ENCODE data around the genes UBE3B, IFT81 and PPP1CC.

GRCh38 chr12:109461868-109462970 lies 14.9 kb downstream of the KCTD10 start:
- PRO-cap, result bidirectional peak, plus-strand start at chr12:109462678, minus-strand start at chr12:109462529

DNA sequence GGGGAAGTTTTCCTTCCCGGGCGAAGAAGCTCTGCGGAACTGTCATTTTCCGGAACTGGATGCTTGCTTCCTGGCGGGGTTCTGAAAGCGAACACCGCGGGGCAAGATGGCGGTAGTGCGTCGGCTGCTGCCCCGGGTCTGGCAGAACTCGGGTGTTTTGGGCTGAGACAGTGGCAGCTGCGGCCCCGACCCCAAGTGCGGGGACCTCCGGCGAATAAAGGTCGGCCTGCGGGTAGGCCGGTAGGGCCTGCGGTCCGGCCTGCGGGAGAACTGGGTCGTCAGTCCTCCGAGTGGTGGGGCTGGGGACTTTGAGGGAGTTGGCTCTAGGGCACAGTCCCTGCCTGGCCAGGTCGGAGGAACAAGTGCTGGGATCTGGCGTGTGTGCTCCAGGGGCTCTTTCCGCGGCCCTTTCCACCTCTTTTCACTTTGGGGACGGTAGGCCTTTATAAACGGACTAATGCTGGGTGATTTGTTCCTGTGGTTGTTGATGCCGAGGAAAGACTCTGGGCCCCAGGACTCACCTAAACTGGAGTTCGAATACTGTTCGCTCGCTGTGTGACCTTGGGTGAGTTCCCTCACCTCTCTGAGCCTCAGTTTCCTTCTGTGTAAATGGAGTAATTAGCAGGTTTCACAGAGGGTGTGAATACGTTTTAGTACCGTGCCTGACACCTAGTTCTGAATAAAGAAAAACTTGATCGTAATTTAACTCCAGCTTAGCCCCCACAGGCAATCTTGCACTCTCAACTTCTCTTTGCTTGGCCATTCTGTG lies at the start of gene UBE3B:
Gene UBE3B (plus strand): TSS at position 90 of the 769 bp plus-strand sequence.
- PRO-cap, result bidirectional peak, plus-strand start at position 90 of the sequence, minus-strand start outside the sequence

GRCh38 chr12:109579405-109580174 lies 6.0 kb downstream of the MVK start:
- PRO-cap, result no peak

DNA sequence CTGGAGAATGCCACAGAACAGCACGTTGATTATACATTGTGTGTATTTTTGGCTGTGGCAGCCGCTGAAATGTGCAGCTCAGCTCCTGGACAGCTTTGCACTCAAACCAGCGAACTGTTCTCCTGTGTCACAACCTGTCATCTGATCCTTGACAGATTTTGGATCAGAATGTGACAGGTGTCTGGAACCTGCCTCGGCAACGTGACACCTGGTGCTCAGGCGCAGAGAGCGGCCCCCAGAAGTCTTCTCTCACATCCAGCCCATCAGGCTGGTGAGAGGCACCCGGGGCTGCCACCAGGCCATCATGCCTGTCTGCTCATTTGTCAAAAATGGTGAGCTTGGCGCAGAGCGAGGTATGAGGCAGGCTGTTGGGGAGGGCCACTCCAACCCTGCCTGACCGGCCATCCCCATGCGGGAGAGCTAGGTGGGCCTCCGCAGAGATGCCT lies 19.4 kb downstream of the MVK start:
- PRO-cap, result no peak

GRCh38 chr12:109744346-109744761 lies 30.7 kb downstream of the FAM222A start:
- PRO-cap, result no peak

DNA sequence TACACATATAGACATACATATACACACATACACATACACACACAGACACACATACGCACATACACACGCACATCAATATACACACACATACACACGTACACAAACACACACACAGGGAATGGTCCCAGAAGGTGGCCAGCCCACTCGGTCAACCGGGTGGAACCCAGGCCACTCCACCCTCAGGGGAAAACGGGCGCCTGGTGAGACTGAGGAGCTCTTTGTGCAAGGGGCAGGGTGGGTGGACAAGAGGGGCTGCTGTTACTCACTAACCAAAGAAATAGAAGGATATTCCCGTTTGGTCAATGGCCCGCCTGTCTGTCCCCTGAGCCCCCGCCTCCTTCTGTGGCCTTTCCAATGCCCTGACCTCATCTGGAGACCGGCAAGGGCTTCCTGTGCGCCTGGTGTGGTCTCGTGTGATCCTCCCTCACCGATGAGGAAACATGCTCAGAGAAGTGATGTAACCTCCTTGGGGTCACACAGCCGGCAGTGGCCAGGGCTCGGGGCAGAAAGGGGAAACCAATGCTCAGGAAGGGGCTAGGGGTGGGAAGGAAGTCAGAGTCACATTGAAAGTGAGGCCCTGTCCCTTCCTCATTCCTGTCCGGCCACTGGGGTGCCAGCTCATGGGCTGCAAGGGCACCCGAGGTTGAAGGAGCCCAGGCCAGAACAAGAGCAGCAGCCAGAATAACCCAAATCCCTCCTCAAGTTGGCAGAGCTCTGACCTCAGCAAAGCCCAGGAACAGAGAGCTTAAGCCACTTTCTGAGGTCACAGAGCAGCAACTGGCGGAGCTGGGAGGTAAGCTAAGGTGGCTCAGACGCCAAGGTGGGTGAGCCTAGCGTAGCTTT lies 5.1 kb downstream of the TRPV4 start:
- PRO-cap, result no peak

DNA sequence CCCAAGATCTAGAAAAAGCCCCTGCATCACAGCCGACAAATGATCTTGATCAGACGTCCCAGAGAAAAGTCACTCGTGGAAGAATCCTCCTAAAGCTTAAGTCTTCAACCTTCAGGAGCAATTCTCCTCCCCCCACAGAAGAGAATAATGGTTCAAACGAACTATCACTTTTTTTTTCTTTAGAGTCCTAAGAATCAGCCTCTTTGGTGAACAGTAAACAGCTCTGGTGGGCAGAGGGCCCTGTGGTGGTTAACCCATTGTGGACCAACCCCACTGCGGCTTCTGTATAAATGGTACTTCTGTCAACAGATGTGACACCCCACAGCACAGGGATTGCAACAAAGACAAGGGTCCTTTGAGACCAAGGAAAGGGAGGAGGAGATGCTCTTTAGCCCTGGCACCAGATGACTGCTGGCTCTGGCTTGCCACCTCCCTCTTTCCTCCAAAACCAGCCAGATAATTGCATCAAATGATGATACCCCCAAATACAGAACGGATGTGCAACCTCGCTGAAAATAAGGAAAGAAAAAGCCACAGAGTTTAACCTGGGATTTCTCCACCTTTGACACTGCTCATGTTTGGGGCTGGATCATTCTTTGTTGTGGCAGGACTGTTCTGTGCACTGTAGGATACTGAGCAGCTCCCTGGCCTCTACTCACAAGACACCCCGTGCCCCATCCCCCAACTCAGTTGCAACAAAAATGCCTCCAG lies 2.4 kb downstream of the GLTP start:
- PRO-cap, result no peak

DNA sequence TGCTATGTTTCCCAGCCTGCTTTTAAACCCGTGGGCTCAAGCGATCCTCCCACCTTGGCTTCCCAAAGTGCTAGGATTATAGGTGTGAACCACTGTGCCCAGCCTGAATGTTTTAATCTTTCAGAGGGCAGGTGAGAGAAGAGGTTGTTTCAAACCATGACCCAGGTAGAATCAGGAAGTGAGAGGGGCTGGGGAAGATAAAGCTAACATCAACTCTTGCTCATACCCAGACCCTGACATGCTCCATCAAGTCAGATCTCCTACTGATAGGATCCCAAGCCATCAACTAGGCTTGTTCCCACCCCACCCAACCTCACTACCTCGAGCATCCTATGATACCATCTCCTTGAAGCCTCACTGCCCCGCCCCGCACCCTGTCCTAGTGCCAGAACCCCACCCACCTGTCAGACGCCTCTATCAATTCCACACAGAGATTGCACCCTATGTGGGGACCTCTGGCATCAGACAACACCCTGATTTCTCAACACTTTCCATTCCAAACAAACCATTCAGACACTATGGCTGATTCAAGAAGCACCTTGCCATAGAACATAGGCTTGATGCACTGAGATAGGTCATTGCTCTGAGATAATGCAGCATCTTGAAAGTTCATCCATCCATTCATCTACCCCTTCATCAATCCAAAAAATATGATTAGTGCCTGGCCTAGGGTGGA lies 3.0 kb upstream of the GLTP start:
- PRO-cap, result no peak

DNA sequence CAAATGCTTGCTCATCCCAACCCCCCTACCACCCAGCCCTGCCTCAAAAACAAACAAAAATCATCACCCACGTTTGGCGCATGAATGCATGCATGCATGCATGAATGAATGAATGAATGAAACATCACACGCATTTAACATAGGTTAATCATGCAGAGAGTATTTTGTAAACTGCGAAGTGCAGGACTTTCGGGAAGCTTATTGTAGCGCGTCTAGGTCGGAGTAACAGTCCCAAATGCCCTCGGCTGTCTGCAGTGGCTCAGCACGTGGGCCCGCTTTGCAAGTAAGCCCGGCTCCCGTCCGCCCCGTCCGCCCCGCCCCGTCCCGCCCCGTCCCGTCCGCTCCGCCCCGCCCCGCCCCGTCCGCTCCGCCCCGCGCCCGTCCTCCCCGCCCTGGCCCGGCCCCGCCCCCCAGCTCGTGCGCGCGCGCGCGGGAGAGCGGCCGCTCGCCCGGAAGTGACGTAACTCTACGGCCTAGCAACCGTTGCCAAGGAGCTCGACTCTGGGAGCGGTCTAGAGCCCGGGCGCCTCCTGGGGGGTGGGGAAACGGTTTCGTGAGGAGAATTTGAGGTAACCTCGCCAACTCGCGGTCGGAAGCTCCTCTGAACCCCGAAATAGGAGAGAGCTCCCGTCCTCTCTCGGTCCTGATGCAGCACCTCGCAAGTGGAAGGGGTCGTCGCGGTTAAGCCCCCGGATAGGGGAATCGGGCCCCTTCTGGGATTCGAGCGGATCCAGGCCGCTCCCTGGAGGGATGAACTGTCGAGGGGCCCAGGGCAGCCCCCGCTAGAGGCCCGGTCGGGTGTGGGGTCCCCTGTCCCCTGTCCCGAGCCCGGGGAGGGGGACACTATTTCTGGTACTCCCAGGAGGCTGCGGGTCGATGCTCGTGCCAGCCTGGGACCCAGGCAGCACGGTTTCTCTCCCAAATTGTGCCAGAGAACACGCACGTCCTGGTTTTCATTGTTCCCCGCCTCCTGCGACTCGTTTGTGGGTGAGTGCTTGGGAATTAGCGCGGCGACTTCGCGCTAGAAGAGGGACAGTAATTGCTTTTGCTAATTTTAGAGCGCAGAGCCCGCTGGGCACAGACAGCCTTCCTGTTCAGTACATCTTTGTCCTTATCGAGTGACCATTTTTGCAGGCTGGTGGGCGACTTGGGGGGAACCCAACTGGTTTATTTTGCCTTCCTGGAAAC lies at the start of gene IFT81:
Gene IFT81 (plus strand): TSS at position 483 of the 1,188 bp plus-strand sequence.
- PRO-cap, result bidirectional peak, plus-strand start at position 483 of the sequence, minus-strand start at position 251 of the sequence; bidirectional peak, plus-strand start at position 1,057 of the sequence, minus-strand start at position 985 of the sequence

DNA sequence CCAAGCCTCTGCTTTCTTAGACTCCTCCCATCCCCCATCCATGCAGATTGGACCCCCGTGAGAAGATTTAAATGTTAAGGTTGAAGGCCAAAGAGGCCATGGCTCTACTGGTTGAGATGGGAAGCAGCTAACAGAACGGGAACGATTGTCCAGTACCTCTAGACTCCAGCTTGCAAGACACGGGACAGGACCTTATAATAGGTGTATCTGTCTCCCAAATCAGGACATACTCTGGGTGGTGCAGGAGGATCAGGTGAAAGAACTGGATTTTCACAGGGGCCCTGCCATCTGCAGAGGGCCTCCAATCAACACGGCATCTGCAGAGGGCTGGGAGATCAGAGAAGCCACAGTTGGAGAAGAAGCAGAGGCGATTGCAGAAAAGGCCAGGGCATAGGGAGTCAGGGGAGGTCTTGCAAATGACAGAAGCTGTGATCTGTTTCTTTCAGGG lies 11.2 kb upstream of the ATP2A2 start:
- PRO-cap, result no peak

DNA sequence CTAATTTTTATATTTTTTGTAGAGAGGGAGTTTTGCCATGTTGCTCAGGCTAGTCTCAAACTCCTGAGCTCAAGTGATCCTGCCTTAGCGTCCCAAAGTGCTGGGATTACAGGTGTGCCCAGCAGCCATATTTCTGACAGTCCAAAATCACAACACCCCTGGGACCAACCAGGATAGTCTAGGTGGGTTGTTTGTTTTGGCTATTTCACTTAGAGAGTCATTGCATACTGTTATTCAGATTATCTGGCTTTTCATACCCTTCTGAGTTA lies 16.7 kb downstream of the ATP2A2 start:
- PRO-cap, result no peak

GRCh38 chr12:110339096-110339910 lies 58.3 kb downstream of the ATP2A2 start:
- PRO-cap, result no peak

- PRO-cap, result no peak
Measured at GRCh38 chr12:110661211-110662053, 27.5 kb downstream of the HVCN1 start.

DNA sequence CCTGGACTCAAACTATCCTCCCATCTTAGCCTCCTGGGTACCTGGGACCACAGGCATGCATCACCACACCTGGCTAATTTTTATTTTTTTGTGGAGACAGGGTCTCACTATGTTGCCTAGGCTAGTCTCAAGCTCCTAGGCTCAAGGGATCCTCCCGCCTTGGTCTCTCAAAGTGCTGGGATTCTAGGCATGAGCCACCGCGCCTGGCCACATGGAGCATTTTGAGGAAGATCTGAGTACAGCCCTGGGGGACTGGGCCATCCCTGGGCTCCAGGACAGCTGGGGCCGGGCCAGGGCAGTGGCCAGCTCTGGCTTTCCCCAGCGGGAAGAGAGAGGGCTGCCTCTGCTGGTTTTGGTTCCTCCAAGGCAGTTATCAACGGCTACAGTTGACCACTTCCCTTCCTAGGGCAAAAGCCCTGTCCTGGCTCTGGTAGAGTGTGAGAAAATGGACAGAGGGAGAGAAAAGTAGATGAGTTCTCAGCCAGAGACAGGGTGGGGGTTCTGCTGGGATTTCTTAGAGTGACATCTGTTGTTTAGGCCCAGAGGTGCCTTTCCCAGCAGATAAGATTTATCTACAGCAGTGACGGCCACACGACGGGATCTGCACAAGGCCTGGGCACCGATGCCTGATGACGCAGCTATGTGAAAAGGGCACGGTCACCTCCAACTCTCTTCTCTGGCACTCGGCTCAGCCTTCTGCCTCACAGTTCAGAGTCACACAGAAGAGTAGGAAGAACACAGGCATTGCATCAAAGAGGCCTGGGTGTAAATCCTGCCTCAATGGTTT lies 5.4 kb upstream of the HVCN1 start:
- PRO-cap, result bidirectional peak, plus-strand start at position 711 of the sequence, minus-strand start at position 631 of the sequence

DNA sequence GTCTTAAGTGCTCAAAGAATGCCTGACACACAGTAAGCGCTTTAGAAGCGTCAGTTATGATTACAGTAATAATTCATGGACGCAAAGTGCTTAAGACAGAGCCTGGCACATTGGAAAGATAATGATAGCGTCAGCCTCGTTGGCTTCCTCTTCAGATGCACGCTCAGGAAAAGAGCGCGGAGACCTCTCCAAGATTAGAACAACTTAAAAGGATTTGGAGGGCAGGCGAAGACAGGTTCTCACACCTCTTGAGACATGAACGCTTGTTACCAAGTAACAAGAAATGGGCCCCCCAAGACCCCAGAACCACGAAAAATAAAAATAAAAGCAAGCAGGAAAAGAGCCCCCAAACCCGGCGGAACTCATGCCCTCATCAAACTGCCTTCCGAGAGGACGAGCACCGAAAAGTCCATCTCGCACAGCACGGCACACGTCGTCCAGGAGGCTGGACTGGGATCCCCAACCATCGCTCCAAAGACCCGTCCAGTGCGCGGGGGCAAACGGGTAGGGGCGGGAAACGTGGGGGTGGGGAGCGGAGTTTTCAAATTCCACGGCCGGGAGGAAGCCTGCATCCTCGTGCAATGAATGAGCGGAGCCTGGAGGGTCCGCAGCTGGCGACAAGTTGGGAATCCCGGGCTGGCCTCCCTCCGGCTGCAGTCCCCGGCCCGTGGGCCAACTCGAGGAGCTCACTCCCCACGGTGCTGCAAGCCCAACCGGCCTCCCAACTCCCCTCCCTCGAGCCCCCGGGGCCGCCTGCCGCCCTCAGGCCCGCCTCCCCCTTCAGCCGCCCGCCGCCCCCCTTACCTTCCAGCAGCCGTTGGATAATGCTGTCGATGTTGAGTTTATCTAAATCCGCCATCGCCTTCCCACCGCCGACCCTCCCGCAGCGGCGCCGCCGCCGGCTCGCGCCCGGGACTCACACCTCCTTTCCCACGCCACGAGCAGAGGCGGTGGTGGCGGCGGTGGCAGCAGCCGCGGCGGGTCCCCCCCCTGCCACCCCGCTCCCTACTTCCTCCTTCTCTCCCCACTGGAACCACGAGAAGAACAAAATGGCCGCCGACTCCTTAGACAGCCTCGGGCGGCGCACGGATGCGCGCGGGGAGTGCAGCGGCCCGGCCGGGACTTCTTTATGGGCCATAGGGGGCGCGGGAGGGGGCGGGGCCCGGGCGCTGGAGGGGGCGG lies at the start of gene PPP1CC:
Gene PPP1CC (minus strand): TSS at position 1,043 of the 1,182 bp plus-strand sequence.
- PRO-cap, result bidirectional peak, plus-strand start outside the sequence, minus-strand start at position 1,040 of the sequence

DNA sequence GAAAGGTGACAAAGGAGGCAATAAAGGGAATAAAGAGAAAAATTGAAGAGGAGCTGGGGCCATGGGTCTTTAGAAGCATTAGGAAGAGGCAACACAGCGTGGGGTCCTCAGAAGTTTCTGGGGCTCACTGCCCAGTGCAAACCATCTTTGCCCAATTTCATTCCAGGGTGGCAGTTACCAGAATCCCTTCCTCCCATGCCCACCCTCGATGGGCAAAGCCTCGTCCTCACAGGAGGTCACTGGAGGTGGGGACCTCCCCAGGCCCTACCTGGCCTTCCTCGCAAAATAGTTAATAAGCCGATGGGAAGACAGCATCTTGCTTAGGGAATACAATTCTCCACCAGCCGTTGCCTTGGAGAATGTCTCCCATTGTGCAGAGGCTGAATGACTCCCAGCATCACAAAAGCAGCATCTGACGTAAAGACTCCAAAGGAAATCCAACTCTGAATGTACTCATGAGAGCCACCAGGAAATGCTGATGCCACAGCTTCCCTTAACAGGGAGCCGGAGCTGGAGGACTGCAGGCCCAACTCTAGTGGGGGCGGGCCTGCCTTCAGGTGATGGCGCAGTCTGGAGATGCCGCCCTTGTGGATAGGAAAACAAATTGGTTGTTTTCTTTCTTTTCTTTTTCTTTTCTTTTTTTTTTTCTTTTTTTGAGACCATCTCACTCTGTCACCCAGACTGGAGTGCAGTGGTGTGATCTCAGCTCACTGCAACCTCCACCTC lies 15.5 kb downstream of the CCDC63 start:
- PRO-cap, result no peak

- PRO-cap, result no peak
Measured at GRCh38 chr12:110913160-110913800, 7.1 kb downstream of the MYL2 start.

- PRO-cap, result no peak
Measured at GRCh38 chr12:110931364-110932004, 11.1 kb upstream of the MYL2 start.

GRCh38 chr12:110965411-110965963 lies 45.1 kb upstream of the MYL2 start:
- PRO-cap, result no peak

DNA sequence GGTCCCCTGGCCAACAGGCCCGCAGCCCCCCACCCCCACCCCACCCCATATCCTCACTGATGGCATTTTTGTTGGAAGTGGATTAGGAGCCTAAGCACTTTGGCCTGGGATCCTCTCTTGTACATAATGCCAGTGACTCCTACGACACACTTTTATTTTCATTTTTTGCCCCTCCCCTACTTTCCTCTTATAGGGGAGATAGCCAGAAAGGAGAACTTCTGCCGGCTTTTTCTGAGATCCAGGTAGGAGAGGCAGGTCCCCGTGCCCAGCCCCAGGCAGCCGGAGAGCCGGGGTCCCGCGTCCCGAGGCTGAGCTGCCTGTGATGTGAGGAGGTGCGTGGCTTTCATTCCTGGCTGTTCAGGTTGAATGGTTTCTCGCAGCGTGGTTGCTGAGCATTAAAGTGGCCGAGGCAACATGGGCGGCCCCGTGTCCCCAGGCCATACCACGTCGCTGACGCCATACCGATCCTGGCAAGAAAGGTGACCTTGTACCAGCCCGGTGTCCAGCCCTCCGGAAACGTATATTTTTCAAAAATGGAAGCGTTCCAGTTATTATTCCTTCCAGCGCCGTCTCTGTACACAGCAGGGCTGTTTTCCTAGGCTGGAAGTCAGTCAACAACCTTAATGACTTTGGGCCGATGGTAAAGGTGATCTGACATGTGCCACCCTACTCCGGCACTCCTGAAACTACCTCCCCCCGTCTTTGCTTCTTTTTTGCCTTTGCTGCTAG lies 3.1 kb downstream of the CUX2 start:
- PRO-cap, result no peak